ENCODE results near the gene ZNF318.

- PRO-cap: bidirectional peak, plus-strand start at chr6:42453286, minus-strand start at chr6:42453160
- RAMPAGE, long total RNA, 4 experiments: no peak in any of the 4 experiments
Observed at GRCh38 chr6:42453039-42453414, 1.3 kb upstream of the TRERF1 start.

DNA sequence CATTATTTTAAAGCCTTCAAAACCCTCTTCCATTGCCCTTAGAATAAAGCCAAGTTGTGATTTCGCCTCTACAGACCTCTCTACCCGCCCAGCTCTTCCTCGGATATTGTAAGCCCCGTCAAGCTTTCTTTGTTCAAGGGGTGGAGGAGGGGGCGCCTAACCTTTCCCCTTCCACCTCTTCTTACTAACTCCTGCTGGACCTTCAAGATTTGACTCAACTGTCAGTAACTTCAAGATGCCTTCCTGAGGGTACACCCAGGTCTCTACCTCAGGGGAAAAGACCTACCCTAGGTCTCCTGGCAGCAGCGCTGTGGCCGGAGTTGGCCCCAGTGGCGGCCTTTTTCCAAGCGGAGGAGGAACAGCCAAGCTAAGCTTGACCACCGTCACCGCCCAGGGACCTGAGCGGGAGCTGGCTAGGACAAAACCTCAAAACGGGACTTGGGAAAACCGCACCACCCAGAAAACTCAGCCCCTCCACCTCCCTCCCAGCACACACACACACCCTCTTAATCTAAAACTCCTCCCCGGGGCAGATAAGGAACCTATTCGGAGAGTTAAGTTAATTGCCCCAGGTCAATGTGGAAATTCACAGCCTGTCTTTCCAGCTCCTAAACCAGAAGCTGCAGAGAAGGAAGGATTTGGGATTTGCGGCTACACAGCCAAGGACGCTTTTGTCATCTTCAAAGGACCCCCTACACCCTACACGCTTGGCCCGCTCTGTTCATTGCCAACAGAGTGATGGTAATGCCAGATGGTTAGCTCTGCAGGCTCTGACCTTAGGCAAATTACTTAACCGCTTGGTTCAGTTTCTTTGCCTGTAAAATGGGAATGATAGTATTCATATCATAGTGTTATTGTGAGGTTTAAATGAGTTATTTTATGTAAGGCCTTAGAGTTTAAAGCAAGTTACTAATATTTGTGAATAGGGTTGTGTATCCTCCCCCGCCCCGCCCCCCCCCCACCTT is 2.7 kb upstream of the TRERF1 start:
- PRO-cap: no peak
- RAMPAGE, long total RNA, 4 experiments: no peak in any of the 4 experiments

DNA sequence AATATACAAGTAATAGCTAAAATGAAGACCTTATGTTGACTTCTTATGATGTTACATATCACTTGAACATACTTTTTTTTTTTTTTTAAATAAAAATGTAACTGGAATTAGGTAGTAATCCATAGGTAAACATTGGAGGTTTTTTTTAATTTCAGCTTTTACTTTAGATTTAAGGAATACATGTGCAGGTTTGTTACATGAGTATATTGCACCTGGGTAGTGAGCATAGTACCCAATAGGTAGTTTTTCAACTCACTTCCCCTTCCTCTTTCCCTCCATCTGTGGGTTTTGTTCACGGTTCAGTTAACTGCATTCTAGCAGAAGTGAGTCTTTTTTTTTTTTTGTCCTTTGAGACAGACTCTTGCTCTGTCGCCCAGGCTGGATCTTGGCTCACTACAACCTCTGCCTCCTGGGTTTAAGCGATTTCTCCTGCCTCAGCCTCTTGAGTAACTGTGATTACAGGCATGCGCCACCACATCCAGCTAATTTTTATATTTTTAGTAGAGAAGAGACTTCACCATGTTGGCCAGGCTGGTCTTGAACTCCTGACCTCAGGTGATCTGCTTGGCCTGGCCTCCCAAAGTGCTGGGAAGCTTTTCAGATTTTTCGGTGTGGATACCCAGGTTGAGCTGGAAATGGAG is 8.7 kb downstream of the UBR2 start:
- PRO-cap: no peak
- RAMPAGE, long total RNA, 4 experiments: no peak in any of the 4 experiments

DNA sequence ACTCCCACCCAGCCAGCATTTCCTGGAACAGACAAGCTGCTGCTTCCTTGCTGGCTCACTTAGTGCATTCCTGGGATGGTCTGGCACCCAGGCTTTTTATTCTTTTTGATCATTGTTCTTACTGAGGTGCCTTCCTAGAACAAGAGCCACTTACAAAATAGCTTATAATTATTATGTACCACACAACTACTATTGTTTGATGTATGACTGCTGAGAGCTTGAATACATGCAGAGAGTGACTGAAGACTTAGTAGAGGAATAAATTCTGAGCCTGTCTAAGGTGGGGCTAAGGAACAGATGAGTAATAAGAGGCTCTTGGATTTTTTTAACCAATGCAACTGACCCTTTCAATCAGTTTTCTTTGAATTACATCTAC is 30.1 kb downstream of the PRPH2 start:
- PRO-cap: no peak
- RAMPAGE, long total RNA, 4 experiments: no peak in any of the 4 experiments

DNA sequence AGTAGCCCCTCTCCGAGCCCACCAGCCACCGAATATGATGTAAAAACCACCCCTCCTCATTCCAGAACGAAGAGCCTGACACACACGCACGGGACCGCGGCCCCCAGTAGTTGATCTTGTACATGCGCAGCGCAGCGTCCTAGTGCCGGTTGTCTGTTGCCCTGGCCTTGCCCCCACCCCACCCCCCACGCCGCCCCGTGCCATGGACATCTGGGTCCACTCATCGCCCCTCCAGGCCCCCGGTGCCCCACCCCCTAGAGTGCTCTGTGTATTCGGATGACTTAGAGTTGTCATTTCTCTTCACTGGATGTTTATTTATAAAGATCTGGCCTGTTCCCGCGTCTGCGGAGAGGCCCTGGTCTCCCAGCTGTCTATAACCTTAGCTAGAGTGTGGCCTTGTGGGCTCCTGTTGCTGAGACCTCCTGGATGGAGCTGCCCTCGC is 5.3 kb upstream of the PRPH2 start:
- PRO-cap: bidirectional peak, plus-strand start at position 106 of the sequence, minus-strand start at position 118 of the sequence
- RAMPAGE, long total RNA, 4 experiments: no peak in any of the 4 experiments

GRCh38 chr6:42781097-42781419 is 794 bp upstream of the BICRAL start:
- PRO-cap: no peak
- RAMPAGE, long total RNA, 4 experiments: no peak in any of the 4 experiments

- PRO-cap: unidirectional peak, minus-strand start at chr6:42784397
- RAMPAGE, long total RNA, 4 experiments: no peak in any of the 4 experiments
Observed at GRCh38 chr6:42784278-42784550, 2.4 kb downstream of the BICRAL start.

- PRO-cap: no peak
- RAMPAGE, long total RNA, 4 experiments: no peak in any of the 4 experiments
Observed at GRCh38 chr6:42786227-42786563, 4.3 kb downstream of the BICRAL start.

DNA sequence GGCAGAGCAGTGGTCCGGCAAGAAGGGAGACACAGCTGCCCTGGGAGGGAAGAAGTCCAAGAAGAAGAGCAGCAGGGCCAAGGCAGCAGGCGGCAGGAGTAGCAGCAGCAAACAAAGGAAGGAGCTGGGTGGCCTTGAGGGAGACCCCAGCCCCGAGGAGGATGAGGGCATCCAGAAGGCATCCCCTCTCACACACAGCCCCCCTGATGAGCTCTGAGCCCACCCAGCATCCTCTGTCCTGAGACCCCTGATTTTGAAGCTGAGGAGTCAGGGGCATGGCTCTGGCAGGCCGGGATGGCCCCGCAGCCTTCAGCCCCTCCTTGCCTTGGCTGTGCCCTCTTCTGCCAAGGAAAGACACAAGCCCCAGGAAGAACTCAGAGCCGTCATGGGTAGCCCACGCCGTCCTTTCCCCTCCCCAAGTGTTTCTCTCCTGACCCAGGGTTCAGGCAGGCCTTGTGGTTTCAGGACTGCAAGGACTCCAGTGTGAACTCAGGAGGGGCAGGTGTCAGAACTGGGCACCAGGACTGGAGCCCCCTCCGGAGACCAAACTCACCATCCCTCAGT is 9.4 kb downstream of the CNPY3 start:
- PRO-cap: no peak
- RAMPAGE, long total RNA, 4 experiments: no peak in any of the 4 experiments

DNA sequence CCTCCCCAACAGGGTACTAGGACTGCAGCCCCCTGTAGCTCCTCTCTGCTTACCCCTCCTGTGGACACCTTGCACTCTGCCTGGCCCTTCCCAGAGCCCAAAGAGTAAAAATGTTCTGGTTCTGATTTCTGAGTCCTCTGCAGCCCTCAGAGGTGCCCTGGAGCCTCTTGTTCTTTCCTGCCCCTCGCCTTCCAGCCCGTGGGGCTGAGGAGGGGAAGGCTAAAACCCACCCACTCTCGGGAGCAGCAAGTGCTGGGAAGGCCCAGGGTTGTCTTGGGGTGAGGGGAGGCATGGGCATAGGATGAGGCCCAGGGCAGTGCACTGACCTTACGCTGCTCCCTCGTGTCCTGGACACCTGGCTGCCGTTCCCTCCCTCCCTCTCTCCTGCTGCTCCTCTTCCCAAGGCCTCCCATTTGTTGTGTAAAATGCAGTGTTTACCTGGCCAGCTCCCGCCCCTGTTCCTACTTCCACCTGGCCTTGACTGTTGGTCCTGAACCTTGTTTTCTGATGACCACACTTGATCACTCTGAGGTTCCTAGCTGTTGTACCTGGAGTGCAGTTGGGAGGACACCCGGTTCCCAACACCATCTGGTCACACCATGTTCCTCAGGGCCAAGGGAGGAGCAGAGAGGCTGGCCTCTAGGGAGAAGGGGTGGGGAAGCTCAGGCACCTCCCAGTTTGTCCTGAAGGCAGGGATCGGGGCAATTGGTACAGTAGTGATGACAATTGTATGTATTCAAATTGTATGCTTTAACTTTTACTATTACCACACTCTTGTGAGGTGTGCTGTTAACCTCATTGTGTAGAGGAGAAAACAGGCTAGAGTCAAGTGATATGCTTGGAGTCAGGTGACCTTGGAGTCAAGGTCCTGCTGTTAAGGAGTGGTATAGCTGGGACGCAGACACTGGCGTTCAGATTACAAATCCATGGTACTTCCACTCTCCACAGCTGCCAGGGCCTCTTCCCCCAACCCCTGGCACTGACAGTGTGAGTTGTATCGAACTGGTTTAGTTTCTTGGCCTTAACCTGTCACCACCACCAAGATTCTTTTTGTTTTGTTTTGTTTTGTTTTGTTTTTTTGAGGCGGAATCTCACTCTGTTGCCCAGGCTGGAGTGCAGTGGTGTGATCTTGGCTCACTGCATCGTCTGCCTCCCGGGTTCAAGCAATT is 10.2 kb downstream of the CNPY3 start:
- PRO-cap: no peak
- RAMPAGE, long total RNA, 4 experiments: no peak in any of the 4 experiments

DNA sequence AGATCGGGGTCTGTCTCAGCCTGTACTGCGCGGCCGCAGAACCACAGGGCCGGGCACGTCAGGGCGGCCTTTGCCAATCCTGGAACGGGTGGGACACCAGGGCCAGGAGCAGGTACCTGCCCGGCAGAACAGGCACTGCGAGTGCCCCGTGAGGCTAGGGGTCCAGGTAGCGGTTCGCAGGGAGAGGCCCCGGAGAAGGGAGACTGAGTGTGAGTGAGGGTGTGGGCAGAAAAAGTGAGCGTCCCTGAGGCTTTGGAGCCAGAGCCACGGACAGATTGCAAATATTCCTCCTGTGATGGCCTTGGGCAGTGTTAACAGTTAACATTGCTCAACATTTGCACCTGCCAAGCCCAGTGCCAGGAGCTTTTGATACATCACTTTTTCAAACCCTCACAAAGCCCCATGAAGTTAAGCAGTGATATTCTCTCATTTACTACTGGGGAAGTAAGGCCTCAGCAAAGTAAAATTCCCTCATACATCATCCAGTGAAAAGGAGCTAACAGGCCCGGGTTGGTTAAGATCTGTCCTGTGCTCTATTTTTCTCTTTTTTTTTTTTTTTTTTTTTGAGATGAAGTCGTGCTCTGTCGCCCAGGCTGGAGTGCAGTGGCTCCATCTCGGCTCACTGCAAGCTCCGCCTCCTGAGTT is 575 bp downstream of the GNMT start:
- PRO-cap: no peak
- RAMPAGE, long total RNA, 4 experiments: no peak in any of the 4 experiments

- PRO-cap: no peak
- RAMPAGE, long total RNA, 4 experiments: no peak in any of the 4 experiments
Observed at GRCh38 chr6:42966225-42966962, 5.8 kb downstream of the GNMT start.

GRCh38 chr6:43060088-43060732 is 779 bp downstream of the KLC4 start:
- PRO-cap: unidirectional peak, plus-strand start at chr6:43060549
- RAMPAGE, long total RNA, 4 experiments: no peak in any of the 4 experiments

- PRO-cap: no peak
- RAMPAGE, long total RNA, 4 experiments: no peak in any of the 4 experiments
Observed at GRCh38 chr6:43205830-43206199, 23.5 kb downstream of the DNPH1 start.

DNA sequence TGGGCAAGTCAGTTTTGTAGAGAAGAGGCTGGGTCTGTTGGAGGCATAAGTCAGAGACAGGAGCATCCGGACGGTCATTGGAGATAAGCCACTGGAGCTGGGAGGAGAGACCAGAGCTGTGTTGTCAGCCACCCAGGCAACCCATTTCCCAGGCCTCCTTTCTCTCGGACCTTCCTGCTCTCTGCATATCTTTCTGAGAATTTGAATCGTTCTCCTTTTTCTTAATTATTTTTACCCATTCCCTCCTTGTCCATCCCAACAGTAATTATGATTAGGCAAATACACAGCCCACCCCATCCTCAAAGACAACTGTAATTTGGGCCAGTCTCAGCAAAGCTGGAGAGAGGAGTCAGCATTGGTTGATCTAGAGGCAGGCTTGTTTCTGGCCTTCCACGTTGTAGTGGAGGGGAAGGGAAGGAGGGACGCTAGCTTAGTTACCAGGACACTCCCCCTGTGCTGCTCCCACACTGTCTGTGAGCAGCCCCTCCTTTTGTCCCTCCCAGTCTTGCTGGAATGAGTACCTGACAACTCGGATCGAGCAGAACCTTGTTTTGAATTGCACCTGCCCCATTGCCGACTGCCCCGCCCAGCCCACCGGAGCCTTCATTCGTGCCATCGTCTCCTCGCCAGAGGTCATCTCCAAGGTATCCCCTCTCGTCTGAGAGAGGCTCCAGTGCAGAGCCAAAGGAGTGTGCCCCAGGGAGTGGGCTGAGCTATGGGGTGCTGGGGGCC is 9.2 kb downstream of the DNPH1 start:
- PRO-cap: no peak
- RAMPAGE, long total RNA, 4 experiments: no peak in any of the 4 experiments

- PRO-cap: no peak
- RAMPAGE, long total RNA, 4 experiments: no peak in any of the 4 experiments
Observed at GRCh38 chr6:43222520-43222946, 6.7 kb downstream of the DNPH1 start.

GRCh38 chr6:43354487-43354941 is 14.9 kb downstream of the ZNF318 start:
- PRO-cap: no peak
- RAMPAGE, long total RNA, 4 experiments: no peak in any of the 4 experiments

- PRO-cap: no peak
- RAMPAGE, long total RNA, 4 experiments: no peak in any of the 4 experiments
Observed at GRCh38 chr6:43357172-43357826, 12.1 kb downstream of the ZNF318 start.

- PRO-cap: unidirectional peak, minus-strand start at chr6:43369320; bidirectional peak, plus-strand start at chr6:43369676, minus-strand start at chr6:43369532; bidirectional peak, plus-strand start at chr6:43369849, minus-strand start at chr6:43369745
- RAMPAGE, long total RNA, 4 experiments: no peak in any of the 4 experiments
Observed at GRCh38 chr6:43369116-43370020, at the start of gene ZNF318. Gene ZNF318 (minus strand): TSS chr6:43369647.

DNA sequence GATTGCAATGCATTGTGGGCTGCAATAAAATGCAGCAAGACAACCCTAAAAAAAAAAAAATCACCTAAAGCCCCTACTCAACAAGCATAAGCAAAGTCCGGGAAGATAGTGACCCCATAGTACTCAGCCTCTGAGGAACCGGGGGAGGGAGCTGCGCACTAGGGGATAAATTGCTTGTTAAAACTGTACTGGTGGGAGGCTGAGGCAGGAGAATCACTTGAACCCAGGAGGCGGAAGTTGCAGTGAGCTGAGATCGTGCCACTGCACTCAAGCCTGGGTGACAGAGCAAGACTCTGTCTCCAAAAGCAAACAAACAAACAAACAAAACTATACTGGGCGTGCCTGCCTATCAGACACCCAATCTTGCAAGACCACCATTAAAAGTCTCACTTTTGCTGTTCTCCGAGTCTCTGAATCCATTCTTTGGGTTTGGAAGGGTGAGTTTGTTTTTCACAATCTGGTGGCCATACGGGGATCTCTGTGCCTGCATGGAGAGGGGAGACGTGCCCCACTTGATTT is 21.7 kb upstream of the ZNF318 start:
- PRO-cap: no peak
- RAMPAGE, long total RNA, 4 experiments: no peak in any of the 4 experiments